Measurements from ENCODE around the genes BHLHA9 and MYO1C.

- PRO-cap, 3 experiments = peak in 1 of 3 experiments; most common minus-strand start chr17:1029362 (in 1)
- RAMPAGE, long total RNA, 4 experiments = no peak in any of the 4 experiments
- RRBS = no CpG with 5 or more reads among the region's 10 CpGs
Observed at GRCh38 chr17:1029302-1029745, 32.4 kb downstream of the TIMM22 start.

GRCh38 chr17:1077598-1078618, 81.0 kb downstream of the TIMM22 start:
- PRO-cap, 3 experiments = no peak in any of the 3 experiments
- RAMPAGE, long total RNA, 4 experiments = no peak in any of the 4 experiments
- RRBS = 32% methylated on average over 13 of the region's 48 CpGs

DNA sequence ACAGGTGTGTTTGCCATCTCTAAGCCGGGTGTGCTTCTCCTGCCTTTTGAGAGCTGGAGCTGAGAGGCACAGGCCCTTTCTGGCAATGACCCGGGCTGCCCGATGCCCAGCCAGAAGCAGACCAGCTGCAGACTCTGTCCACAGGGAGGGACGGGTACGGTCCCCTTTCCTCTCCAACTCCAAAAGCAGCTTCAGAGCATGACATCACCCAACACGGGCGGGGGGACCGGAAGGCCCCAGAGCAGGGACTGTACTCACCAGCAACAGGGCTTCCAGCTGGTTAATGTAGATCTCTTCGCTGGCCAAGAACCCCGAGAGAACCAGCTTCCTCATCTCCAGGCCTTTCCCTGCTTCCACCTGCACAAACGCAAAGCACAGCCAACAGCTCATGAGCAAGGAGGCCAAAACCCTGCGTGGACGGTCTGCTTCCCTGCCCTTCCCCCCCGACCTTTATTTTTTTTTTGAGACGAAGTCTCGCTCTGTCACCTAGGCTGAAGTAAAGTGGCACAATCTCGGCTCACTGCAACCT, 79.3 kb downstream of the ABR start:
- PRO-cap, 3 experiments = no peak in any of the 3 experiments
- RAMPAGE, long total RNA, 4 experiments = no peak in any of the 4 experiments
- RRBS = 82% methylated on average over 2 of the region's 17 CpGs

DNA sequence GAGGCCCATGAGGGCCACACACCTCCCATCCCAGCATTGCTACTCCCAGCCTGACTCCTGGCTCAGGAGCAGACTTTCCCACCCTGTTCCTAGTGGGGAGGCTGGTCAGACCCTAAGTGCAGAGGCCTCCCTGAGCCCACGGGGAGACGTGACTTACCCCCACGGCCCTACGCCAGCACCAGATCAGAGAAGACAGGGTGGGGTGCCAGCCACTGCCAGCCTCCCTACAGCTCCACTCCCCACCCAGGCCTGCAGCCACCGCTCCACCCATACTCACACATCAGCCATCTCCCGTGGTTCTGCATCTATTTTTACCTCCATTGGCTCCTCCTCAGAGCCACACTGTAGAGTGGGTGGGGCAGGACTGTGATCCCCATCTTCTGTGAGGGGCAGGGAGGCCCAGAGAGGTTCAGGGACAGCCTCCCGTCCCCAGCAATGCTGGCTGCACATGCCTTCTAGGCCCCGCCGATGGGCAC, 72.2 kb downstream of the ABR start:
- PRO-cap, 3 experiments = no peak in any of the 3 experiments
- RAMPAGE, long total RNA, 4 experiments = no peak in any of the 4 experiments
- RRBS = no CpG with 5 or more reads among the region's 9 CpGs

DNA sequence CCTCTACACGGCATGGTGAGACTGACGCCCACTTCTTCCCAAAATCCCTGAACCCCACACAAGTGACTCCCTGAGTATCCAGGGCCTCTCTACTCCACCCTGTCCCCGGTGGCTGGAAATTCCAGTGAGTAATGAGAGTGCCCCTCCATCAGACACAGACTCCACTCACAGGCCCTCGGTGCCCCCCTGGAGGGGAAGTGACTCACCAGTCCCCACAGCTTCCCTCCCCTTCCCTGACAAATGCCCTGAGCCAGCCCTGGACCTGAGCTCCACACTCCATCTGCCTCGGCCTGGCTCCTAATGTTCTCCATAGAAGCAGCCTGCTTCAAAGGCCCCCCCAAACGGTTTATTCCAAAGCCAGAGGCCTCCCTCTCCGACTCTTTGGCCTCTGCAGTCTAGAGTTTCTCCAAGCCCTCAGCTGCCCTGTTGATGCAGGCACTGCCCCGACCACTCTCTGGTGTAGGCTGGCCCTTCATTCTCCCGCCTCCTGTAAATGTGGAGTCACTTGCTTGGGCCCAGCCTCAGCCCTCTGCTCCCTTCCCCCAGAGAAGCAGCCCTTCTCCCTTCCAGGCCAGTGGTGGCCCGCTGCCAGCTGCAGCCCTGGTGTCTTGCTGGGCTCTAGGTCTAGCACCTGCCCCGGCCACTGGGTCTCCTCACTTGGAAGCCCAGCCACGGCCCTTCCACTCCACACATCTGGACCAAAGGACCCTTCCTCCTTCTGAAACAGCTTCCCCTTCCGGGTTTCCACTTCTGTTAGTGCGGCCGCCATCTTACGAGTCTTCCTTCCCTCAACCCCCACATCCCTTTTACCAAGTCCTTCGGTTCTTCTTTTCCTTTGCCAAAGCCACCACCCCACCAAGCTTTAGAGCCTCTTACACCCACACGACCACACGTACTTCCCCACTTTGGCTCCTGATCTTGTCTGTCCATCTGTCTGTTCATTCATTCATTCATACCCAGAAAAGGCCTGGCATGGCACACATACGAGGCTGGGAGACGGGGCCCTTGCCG, 68.3 kb downstream of the ABR start:
- PRO-cap, 3 experiments = peak in 2 of 3 experiments; most common plus-strand start position 280 of the sequence (in 2); most common minus-strand start position 133 of the sequence (in 2)
- RAMPAGE, long total RNA, 4 experiments = no peak in any of the 4 experiments
- RRBS = 59% methylated on average over 2 of the region's 22 CpGs

DNA sequence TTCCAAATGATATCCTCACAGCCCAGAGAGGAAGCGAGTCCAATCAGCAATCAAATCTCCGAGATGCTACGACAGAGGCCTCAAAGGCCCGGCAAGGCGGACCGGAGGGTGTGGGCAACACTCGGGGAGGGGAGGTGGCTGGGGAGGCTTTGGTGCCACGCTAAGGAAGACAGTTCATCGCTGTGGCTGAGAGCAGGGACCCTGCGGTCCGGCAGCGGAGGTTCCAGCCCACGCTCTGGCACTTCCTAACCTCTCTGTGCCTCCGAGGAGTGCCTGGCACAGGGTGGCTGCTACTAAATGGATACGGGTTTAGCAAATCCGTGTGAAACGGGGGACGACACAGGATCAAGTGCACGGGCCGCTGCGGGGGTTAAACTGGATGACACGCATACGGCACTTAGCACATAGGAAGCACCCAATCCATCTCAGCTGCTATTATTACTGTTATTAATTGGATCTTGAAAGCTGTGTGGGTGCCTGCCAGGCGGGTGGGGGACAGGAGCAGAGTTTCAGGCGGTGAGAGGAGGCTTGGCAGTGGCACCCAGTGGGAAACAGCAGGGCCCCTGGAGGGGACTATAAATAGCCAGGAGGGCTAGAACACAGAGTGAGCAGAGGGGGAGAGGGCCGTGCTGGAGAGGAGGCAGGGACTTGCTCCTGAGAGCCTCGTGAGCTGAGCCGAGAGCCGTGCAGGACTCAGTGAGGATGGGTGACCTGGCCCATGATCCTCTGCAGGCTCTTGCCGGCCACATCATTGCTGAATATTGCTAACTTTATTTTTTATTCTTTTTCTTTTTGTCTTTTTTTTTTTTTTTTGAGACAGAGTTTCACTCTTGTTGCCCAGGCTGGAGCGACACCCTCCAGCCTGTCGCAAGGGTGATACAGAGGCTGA, 45.0 kb downstream of the ABR start:
- PRO-cap, 3 experiments = no peak in any of the 3 experiments
- RAMPAGE, long total RNA, 4 experiments = no peak in any of the 4 experiments
- RRBS = 79% methylated on average over 4 of the region's 32 CpGs

GRCh38 chr17:1147531-1147998, 32.2 kb downstream of the ABR start:
- PRO-cap, 3 experiments = no peak in any of the 3 experiments
- RAMPAGE, long total RNA, 4 experiments = no peak in any of the 4 experiments
- RRBS = 97% methylated on average over 2 of the region's 12 CpGs

DNA sequence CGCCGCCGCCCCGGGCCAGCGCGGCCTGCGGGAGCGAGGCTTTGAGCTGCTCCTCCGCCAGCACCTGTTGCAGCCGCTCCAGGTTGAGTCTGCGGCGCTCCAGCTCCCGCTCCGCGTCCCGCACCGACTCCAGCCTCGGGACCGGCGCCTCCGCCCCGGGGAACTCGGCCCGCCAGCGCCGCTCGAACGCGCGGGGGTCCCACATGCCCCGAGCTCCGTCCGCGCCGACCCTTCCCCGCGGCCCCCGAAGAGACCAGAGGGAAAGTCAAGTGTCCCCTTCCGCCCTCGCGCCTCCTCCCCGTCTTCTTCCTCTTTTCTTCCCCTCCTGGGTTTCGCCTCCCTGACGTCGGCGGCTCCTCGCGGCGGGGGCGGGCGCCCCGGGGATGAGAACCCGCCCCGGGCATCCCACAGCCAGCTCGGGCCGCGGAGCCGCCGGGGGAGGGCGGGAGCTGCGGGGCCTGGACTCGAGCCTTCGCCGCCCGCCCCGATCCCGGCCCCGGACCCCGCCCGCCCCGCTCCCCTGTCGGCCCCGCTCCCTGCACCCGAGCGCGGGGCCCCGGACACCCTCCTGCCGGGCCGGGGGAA, 40.7 kb upstream of the BHLHA9 start:
- PRO-cap, 3 experiments = peak in 3 of 3 experiments; most common plus-strand start position 414 of the sequence (in 3); most common minus-strand start position 259 of the sequence (in 2)
- RAMPAGE, long total RNA, 4 experiments = no peak in any of the 4 experiments
- RRBS = 3% methylated on average over 25 of the region's 79 CpGs

- PRO-cap, 3 experiments = peak in 1 of 3 experiments; most common minus-strand start chr17:1231621 (in 1)
- RAMPAGE, long total RNA, 4 experiments = no peak in any of the 4 experiments
- RRBS = no CpG with 5 or more reads among the region's 10 CpGs
Observed at GRCh38 chr17:1231399-1231799, 38.8 kb upstream of the BHLHA9 start.

DNA sequence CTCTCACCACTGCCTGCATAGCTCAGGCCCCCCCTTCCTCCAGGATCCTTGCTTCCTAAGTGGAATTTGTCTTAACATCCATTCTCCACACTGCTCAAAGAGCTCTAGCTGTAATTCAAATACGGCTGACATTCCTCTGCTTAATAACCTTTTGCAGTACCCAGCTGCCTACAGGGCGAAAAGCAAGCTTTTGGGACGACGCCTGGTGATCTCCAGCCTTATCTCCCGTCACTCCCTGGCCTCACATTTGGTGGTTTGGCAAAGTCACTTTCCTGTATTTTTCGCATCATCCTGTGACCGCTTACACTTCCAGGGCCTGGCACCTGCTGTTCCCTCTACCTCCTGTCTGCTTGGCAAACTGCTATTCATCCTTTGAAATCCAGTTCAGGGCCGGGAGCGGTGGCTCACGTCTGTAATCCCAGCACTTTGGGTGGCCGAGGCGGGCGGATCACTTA, 2.8 kb upstream of the BHLHA9 start:
- PRO-cap, 3 experiments = no peak in any of the 3 experiments
- RAMPAGE, long total RNA, 4 experiments = no peak in any of the 4 experiments
- RRBS = no CpG with 5 or more reads among the region's 13 CpGs

DNA sequence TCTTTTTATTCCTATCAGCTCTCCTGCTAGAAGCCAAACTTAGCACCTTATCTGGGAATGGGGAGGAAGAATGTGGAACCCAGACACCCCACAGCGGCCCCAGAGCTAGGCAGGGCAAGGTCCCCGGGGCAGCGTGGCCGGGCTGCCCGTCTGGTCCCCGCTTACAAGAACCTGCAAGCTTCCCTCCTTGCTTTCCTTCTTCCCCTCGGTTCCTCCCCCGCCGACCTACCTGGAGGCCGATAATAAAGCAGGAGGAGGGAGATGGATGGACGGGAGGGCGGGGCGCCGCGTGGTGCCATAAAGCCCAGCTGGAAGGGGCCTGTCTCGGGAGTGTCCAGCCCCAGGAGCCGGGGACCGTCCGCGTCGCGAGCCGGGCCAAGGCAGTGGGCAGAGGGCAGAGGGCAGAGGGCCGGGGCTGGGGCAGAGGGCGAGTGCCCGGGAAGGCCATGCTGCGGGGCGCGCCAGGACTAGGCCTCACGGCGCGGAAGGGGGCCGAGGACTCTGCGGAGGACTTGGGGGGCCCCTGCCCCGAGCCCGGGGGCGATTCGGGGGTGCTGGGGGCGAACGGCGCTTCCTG, at the start of gene BHLHA9:
Gene BHLHA9 (plus strand): TSS at position 327 of the 577 bp plus-strand sequence.
- PRO-cap, 3 experiments = no peak in any of the 3 experiments
- RAMPAGE, long total RNA, 4 experiments = no peak in any of the 4 experiments
- RRBS = 13% methylated on average over 13 of the region's 41 CpGs

DNA sequence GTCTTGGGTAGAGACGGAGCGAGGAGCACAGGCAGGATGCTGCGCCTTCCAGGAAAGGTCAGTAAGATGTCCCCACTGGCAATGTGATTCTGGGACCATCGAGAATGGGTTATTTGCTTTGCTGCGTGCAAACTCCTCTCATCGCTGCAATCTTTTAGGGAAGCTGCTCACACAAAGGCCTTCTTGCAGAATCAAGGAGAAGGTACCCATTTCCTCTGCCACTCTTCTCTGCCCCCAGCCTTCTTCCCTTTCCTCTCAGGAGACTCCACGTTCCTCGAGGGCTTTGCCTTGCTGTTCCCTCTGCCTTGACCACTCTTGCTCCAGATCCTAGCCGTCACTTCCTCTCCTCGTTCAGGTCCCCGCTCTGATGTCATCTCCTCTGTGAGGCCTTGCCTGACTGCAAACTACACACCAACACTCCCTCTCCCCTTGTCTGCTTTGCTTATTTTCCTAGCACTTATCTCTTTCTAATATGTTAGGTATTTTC, 5.2 kb upstream of the CRK start:
- PRO-cap, 3 experiments = no peak in any of the 3 experiments
- RAMPAGE, long total RNA, 4 experiments = no peak in any of the 4 experiments
- RRBS = no CpG with 5 or more reads among the region's 11 CpGs

DNA sequence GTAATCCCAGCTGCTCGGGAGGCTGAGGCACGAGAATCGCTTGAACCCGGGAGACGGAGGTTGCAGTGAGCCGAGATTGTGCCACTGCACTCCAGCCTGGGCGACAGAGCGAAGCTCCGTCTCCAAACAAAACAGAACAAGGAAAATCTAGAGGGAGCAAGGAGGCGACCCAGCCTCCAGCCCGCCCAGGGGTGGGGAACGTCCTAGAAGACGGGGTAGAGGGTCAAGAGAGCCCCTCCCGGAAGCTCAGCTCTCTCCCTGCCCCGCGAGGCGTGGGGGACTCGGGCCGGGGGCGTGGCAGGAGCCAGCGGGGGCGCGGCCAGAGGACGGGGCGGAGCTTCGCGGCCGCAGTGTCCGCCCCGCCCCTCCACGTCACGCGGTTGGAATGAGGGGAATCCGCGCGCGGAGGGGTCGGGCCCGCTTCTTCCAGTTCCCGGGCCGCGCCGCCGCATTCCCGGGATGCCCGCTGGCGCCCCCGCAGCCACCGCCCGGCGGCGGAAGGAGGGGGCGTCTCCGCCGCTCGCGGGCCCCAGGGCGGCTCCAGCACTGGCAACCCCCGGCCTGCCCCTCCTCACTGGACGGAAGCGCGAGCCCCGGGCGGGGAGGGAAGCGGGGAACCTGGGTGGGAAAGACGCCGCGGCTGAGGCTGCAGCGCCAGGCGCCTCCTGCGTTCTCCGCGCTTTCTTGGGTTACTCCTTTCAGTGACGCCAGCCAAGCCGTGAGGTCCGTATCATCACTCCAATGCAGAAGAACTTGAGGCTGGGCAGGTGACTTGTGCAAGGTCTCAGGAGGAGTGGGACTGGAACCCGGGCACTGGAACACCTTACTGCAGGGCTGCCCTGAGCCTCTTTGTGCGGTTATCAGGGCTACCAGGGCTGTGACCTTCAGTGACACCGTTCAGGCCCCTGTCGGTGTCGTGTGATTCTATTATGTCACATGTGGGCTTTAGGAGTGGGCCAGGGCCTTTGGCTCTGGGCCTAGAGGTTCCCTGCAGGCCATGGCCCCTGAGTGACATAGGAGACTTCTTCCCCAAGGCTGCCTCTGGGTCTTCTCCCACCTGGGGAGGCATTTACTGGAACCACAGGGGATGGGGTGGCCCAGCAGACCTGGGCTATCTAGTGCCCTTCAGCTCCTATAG, 4.3 kb downstream of the MYO1C start:
- PRO-cap, 3 experiments = peak in 3 of 3 experiments; most common plus-strand start position 420 of the sequence (in 3); most common minus-strand start position 274 of the sequence (in 3)
- RAMPAGE, long total RNA, 4 experiments = no peak in any of the 4 experiments
- RRBS = 2% methylated on average over 16 of the region's 81 CpGs

GRCh38 chr17:1492496-1493037, at the start of gene MYO1C:
Gene MYO1C, minus strand, starts transcription at chr17:1492686.
- PRO-cap, 3 experiments = peak in 2 of 3 experiments; most common minus-strand start chr17:1492642 (in 1)
- RAMPAGE, long total RNA, 4 experiments = start-site peak on the minus strand in 1 of 4 experiments, at chr17:1492616-1492711 at its widest, 65 reads per replicate
- RRBS = 67% methylated on average over 6 of the region's 20 CpGs

GRCh38 chr17:1533638-1534368, 17.4 kb upstream of the INPP5K start:
- PRO-cap, 3 experiments = no peak in any of the 3 experiments
- RAMPAGE, long total RNA, 4 experiments = no peak in any of the 4 experiments
- RRBS = no CpG with 5 or more reads among the region's 26 CpGs

DNA sequence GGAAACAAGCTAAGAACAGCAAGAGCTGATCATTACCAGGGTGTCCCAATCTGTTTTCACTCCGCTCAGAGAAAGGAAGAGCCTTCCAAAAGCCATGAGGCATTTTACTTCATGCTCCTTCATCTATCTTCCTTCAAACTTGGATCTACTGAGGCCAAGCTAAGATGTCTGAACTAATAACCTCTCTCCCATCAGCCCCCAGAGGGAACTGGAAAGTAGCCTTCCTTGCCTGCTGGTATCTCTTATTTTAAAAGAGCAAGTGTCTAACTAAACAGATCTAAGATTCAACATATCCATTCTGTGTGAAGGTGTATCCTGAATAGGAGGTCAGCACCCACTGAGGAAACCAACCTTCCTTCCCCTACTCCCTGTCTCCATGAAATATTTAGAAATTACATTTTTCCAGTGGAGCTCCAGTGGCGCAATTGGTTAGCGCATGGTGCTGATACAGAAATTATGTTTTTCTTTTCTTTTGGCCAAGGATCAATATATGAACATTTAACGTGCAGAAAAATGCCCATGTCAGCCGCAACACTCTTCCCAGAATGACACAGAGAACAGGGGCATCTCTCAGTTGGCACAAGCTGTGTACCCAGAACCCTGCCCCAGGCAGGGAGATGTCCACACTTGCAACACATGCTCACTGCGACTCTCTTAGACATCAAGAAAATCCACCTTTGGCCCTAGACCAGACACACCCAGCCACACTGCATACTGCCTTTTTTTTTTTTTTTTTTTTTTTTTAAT, 17.2 kb downstream of the PITPNA start:
- PRO-cap, 3 experiments = no peak in any of the 3 experiments
- RAMPAGE, long total RNA, 4 experiments = no peak in any of the 4 experiments
- RRBS = no CpG with 5 or more reads among the region's 6 CpGs

- PRO-cap, 3 experiments = no peak in any of the 3 experiments
- RAMPAGE, long total RNA, 4 experiments = no peak in any of the 4 experiments
- RRBS = no CpG with 5 or more reads among the region's 7 CpGs
Observed at GRCh38 chr17:1558369-1559125, 4.0 kb downstream of the PITPNA start.

DNA sequence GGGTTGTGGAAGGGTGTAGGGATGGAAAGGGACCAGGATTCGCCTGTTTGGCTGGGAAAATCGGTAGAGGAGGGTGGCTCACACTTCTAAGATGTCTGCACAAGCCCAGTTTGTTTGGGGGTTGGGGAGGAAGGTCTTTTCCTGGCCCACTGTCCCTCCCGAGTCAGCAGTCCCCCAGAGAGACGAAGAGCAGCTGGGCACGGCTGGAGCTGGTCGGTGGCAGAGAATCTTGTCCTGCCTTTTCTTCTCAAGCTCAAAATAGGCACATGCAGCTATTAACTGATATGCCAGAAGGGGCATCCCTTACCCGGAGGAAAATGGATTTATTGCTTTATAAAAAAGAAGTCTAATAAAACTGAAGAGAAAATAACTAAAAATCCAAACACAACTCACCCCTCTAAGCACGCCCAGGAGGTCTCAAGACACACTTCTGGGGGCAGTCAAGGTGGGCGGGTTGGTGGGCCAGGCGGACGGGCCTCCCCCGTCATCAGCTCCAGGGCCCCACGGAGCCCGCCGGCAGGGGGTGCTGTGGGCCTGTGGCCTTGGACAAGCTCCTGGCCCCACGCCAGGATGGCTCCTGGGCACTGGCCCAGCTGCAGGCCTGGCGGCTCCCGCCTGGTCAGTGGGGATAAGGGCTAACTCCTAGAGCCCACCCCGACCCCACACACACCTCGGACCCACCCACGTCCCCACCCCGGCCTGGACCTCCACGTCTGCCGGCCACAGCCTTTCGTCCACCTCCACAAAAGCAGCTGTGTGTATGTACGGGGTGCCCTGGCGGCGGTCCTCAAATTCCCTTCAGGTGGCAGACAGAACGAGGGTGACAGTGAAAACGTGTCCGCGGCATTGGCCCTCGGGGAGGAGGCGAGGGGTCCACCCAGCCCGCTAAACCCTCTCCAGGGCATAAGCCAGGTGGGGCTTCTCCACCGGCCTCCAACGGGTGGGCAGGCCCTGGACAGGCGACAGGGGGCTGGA, 11.8 kb upstream of the PITPNA start:
- PRO-cap, 3 experiments = peak in 1 of 3 experiments; most common minus-strand start position 905 of the sequence (in 1)
- RAMPAGE, long total RNA, 4 experiments = no peak in any of the 4 experiments
- RRBS = 20% methylated on average over 3 of the region's 38 CpGs

DNA sequence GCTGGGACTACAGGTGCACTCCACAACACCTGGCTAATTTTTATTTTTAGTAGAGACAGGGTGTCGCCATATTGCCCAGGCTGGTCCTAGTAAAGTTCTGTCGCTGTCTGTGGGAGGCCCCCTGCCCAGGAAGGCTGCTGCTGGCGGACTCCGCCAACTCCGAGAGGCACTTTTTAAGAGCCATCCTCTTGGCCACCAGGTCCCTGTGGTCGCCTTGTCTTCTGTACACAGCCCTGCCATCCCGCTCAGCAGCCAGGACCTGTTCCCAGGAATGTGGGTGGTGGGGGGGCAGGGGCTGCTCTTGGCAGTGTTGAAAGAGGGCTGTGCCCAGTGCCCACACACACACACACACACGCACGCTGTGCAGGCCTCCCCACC, 18.3 kb upstream of the PITPNA start:
- PRO-cap, 3 experiments = no peak in any of the 3 experiments
- RAMPAGE, long total RNA, 4 experiments = no peak in any of the 4 experiments
- RRBS = no CpG with 5 or more reads among the region's 9 CpGs

- PRO-cap, 3 experiments = peak in 1 of 3 experiments; most common plus-strand start chr17:1590734 (in 1); most common minus-strand start chr17:1590539 (in 1)
- RAMPAGE, long total RNA, 4 experiments = no peak in any of the 4 experiments
- RRBS = no CpG with 5 or more reads among the region's 39 CpGs
Observed at GRCh38 chr17:1589922-1591116, 27.7 kb upstream of the PITPNA start.

Data from adrenal gland (tissue), 7 donors.